Measurements from ENCODE around the genes WDR64 and AKT3.

GRCh38 chr1:239952740-239953327 is 138.8 kb upstream of the FMN2 start:
- RAMPAGE, long total RNA, result no peak
- RRBS, 2 experiments, result no CpG with 5 or more reads among the region's 7 CpGs
CAGE:
- cytosol, long polyA minus RNA, result no peak
- cytosol, long polyA plus RNA, result no peak
- long polyA plus RNA, result no peak
- nucleolus, long total RNA, result no peak
- nucleus, long polyA plus RNA, result no peak
- nucleus, long total RNA, result no peak

DNA sequence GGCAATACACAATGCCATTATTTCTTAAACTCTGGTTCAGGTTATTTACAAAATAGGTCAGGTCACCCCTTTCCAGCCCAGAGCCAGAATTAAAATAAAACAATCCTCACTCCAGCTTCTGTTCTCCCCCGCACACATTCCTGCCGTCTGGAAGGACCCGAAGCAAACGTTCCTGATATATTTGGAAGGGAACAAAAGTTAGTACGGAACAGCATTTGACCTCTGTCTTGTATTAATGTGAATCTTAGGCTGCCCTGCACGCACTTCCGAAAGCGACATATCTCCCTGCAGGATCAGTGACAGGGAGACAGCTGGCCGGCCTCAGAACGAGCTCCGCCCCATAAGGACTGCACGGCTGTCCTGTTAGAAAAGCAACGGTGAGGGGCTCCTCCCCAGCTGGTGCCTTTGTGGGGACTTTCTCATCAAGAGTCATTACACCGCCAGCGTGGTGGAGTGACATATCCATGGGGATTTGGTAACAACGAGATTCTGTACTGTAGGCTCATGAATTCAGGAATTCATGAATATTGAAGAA is 7.9 kb upstream of the GREM2 start:
- RAMPAGE, long total RNA, result no peak
- RRBS, 2 experiments, result no CpG with 5 or more reads among the region's 16 CpGs
CAGE:
- cytosol, long polyA minus RNA, result no peak
- cytosol, long polyA plus RNA, result no peak
- long polyA plus RNA, result no peak
- nucleolus, long total RNA, result no peak
- nucleus, long polyA plus RNA, result no peak
- nucleus, long total RNA, result no peak

DNA sequence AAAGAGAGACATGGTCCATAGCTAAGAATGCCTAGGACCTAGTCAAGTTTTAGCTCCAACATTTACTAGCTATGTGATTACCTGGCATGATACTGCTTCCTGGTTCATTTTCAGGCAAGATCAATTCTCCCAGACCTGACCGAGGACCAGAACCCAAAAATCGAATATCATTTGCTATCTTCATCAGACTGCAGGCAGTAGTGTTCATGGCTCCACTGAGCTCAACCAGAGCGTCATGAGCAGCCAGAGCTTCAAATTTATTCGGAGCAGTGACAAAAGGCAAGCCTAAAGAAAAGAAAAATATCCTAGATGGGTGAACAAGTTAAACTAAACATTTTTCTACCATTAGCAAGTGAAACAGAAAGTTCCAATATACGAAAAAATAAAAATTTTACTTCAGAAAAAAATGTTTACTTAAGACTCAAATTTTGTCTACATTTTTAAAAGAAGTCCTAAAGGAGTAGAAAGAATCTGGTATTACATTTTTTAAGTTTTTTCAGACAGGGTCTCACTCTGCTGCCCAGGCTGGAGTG is 15.5 kb downstream of the FH start:
- RAMPAGE, long total RNA, result no peak
- RRBS, 2 experiments, result no CpG with 5 or more reads among the region's 5 CpGs
CAGE:
- cytosol, long polyA minus RNA, result no peak
- cytosol, long polyA plus RNA, result no peak
- long polyA plus RNA, result no peak
- nucleolus, long total RNA, result no peak
- nucleus, long polyA plus RNA, result no peak
- nucleus, long total RNA, result no peak

GRCh38 chr1:241551570-241552720 is 19.8 kb downstream of the KMO start:
- RAMPAGE, long total RNA, result no peak
- RRBS, 2 experiments, result 33 to 39% methylated on average over 8 of the region's 27 CpGs
CAGE:
- cytosol, long polyA minus RNA, result no peak
- cytosol, long polyA plus RNA, result no peak
- long polyA plus RNA, result no peak
- nucleolus, long total RNA, result no peak
- nucleus, long polyA plus RNA, result no peak
- nucleus, long total RNA, result no peak

DNA sequence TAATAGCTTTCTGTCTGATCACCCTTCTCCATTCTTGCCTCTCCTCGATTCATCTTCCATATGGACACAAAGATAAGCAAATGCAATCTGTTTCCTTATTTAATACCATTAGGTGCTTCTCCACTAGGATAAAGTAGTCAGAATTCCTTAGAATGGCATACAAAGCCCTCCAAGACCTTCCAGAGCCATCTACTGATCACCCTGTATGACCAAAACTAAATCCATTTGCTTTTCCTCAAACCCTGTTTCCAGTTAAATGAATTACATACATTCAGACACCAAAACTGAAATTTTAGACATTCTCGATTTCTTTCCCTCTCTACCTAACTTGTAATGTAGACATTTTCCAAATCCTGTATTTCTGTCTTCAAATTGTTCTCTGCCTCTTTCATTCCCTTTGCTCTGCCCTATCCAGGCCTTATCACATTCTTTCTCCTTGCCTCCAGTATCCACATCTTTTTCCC is 16.8 kb downstream of the CHML start:
- RAMPAGE, long total RNA, result no peak
- RRBS, 2 experiments, result no CpG with 5 or more reads among the region's 2 CpGs
CAGE:
- cytosol, long polyA minus RNA, result no peak
- cytosol, long polyA plus RNA, result no peak
- long polyA plus RNA, result no peak
- nucleolus, long total RNA, result no peak
- nucleus, long polyA plus RNA, result no peak
- nucleus, long total RNA, result no peak

- RAMPAGE, long total RNA, result no peak
- RRBS, 2 experiments, result no CpG with 5 or more reads among the region's 3 CpGs
CAGE:
- cytosol, long polyA minus RNA, result no peak
- cytosol, long polyA plus RNA, result no peak
- long polyA plus RNA, result no peak
- nucleolus, long total RNA, result no peak
- nucleus, long polyA plus RNA, result no peak
- nucleus, long total RNA, result no peak
Measured at GRCh38 chr1:241652089-241652490, at the start of gene WDR64. Gene WDR64, plus strand, starts transcription at chr1:241652281.

DNA sequence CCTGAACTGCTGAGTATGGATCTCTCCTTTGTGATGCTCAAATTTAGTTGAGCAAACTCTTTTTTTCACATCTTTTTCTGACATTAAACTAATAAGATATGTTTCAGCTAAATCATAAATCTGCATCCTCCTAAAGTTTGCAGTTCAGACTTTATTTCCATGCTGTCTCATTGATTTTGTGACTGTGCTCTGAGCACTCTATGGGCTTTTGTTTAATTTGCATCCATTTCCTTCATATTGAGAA is 56.9 kb downstream of the WDR64 start:
- RAMPAGE, long total RNA, result no peak
CAGE:
- cytosol, long polyA minus RNA, result no peak
- cytosol, long polyA plus RNA, result no peak
- long polyA plus RNA, result no peak
- nucleolus, long total RNA, result no peak
- nucleus, long polyA plus RNA, result no peak
- nucleus, long total RNA, result no peak

DNA sequence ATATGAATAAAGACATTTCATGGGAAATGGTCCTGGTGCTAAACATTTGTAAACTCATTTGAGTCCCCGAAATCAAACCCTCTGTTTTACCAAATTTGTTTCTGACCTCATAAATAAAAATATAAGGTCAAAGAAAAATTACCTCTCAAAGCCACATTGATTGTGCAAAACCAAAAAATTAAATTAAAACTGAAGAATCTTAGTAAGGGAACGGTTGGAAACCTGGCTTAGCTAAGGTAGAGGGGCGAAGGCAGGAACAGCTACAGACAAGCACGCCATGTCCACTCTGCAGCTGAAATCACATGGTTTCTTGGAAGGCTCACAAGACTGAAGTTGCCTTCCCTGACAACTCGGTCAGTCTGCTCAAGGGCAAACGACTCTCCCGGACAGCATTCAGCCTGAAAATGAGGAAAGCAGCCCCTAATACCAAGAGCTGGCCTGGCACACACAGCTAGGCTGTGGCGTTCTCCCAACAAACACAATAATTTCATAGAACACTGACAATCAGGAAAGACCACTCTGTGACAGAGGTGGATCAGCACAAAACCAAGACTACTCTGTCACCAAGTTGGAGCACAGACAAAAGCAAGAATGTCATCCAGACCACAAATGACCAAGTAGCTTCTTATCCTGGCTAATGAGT is 22.7 kb upstream of the BECN2 start:
- RAMPAGE, long total RNA, result no peak
- RRBS, 2 experiments, result no CpG with 5 or more reads among the region's 8 CpGs
CAGE:
- cytosol, long polyA minus RNA, result no peak
- cytosol, long polyA plus RNA, result no peak
- long polyA plus RNA, result no peak
- nucleolus, long total RNA, result no peak
- nucleus, long polyA plus RNA, result no peak
- nucleus, long total RNA, result no peak

DNA sequence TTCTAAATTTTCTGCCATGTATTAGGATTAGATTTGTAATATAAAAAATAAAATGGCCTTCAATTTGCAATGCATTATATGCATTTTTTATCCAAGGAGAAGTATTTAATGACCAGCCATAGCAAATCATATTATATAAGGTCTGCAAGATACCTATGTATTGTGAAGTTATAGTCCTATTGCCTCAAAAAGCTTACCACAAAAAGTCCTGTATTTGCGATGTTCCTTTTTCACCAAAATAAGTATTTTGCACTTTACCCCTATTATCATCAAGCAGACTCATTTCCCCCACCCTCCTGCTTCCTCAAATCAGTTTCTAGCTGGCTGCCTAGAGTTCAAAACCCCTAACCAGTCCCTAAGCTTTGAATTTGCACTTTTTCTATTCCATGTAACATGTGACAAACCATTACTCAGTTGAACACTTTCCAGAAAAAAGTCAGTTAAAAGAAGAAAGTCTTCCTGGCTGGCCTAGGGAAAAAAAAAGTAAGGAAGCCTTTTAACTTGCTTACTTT is 8.3 kb downstream of the CEP170 start:
- RAMPAGE, long total RNA, result no peak
- RRBS, 2 experiments, result no CpG with 5 or more reads among the region's 1 CpG
CAGE:
- cytosol, long polyA minus RNA, result no peak
- cytosol, long polyA plus RNA, result no peak
- long polyA plus RNA, result no peak
- nucleolus, long total RNA, result no peak
- nucleus, long polyA plus RNA, result no peak
- nucleus, long total RNA, result no peak

DNA sequence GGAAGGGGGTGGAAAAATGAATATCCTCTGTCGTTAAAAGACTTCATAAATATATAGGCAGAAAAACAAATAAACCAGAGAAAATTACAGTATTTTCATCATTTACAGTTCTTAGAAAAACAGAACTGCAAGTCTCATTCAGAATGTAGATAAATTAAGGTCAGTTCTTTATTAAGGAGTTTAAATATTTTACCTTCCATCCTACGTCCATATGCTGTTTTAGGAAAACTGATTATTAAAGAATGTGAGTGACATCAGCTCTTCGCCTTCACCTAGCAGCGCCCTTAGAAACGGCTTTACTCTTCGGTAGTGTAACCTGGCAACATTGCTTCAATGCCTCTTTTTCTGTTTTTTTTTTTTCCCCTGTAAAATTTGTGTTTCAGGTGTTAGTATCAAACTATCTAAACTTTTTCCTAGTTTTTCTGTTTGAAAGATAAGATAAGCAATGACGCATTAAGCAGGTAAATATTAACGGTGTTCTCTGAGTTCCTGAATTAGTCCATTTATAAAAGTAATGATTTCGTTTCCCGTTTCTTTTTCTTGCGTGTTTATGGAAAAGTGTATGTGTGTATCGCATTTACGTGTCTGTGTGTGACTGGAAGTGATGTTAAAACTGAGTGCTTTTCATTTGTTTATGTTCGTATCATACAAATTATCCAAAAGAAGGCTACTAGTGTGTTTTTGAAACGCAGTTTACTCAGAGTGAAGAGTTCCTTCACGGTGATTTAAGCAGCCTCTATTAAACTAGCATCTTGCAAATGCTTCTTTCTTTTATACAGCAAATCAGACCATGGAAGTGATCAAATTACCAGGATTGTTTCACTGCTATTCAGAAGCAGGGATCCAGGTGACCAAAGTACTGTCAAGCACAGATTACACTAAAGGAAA is 138.9 kb downstream of the SDCCAG8 start:
- RAMPAGE, long total RNA, result no peak
- RRBS, 2 experiments, result no CpG with 5 or more reads among the region's 16 CpGs
CAGE:
- cytosol, long polyA minus RNA, result no peak
- cytosol, long polyA plus RNA, result no peak
- long polyA plus RNA, result no peak
- nucleolus, long total RNA, result no peak
- nucleus, long polyA plus RNA, result no peak
- nucleus, long total RNA, result no peak

- RAMPAGE, long total RNA, result no peak
- RRBS, 2 experiments, result no CpG with 5 or more reads among the region's 10 CpGs
CAGE:
- cytosol, long polyA minus RNA, result no peak
- cytosol, long polyA plus RNA, result no peak
- long polyA plus RNA, result no peak
- nucleolus, long total RNA, result no peak
- nucleus, long polyA plus RNA, result no peak
- nucleus, long total RNA, result no peak
Measured at GRCh38 chr1:243508173-243508606, 252.3 kb downstream of the SDCCAG8 start.

GRCh38 chr1:243850154-243850917 is at the start of gene AKT3:
Gene AKT3, minus strand, starts transcription at chr1:243850243.
- RAMPAGE, long total RNA, result no peak
- RRBS, 2 experiments, result under 1 to 4% methylated on average over 14 to 20 of the region's 89 CpGs
CAGE:
- cytosol, long polyA minus RNA, result no peak
- cytosol, long polyA plus RNA, result no peak
- long polyA plus RNA, result no peak
- nucleolus, long total RNA, result start-site peak on the minus strand at chr1:243850243-243850421, 6 reads
- nucleus, long polyA plus RNA, result no peak
- nucleus, long total RNA, result no peak

- RAMPAGE, long total RNA, result no peak
- RRBS, 2 experiments, result no CpG with 5 or more reads among the region's 9 CpGs
CAGE:
- cytosol, long polyA minus RNA, result no peak
- cytosol, long polyA plus RNA, result no peak
- long polyA plus RNA, result no peak
- nucleolus, long total RNA, result no peak
- nucleus, long polyA plus RNA, result no peak
- nucleus, long total RNA, result no peak
Measured at GRCh38 chr1:244163804-244164540, 112.9 kb downstream of the ZBTB18 start.

- RAMPAGE, long total RNA, result no peak
- RRBS, 2 experiments, result no CpG with 5 or more reads among the region's 17 CpGs
CAGE:
- cytosol, long polyA minus RNA, result no peak
- cytosol, long polyA plus RNA, result no peak
- long polyA plus RNA, result no peak
- nucleolus, long total RNA, result no peak
- nucleus, long polyA plus RNA, result no peak
- nucleus, long total RNA, result no peak
Measured at GRCh38 chr1:244186374-244187126, 135.5 kb downstream of the ZBTB18 start.

- RAMPAGE, long total RNA, result no peak
- RRBS, 2 experiments, result no CpG with 5 or more reads among the region's 9 CpGs
CAGE:
- cytosol, long polyA minus RNA, result no peak
- cytosol, long polyA plus RNA, result no peak
- long polyA plus RNA, result no peak
- nucleolus, long total RNA, result no peak
- nucleus, long polyA plus RNA, result no peak
- nucleus, long total RNA, result no peak
Measured at GRCh38 chr1:244336694-244337050, 15.8 kb upstream of the C1orf100 start.

- RAMPAGE, long total RNA, result no peak
- RRBS, 2 experiments, result no CpG with 5 or more reads among the region's 10 CpGs
CAGE:
- cytosol, long polyA minus RNA, result no peak
- cytosol, long polyA plus RNA, result no peak
- long polyA plus RNA, result no peak
- nucleolus, long total RNA, result no peak
- nucleus, long polyA plus RNA, result no peak
- nucleus, long total RNA, result no peak
Measured at GRCh38 chr1:244614134-244614961, 38.6 kb upstream of the DESI2 start.

- RAMPAGE, long total RNA, result no peak
- RRBS, 2 experiments, result no CpG with 5 or more reads among the region's 10 CpGs
CAGE:
- cytosol, long polyA minus RNA, result no peak
- cytosol, long polyA plus RNA, result no peak
- long polyA plus RNA, result no peak
- nucleolus, long total RNA, result no peak
- nucleus, long polyA plus RNA, result no peak
- nucleus, long total RNA, result no peak
Measured at GRCh38 chr1:244651832-244652314, 1.1 kb upstream of the DESI2 start.

DNA sequence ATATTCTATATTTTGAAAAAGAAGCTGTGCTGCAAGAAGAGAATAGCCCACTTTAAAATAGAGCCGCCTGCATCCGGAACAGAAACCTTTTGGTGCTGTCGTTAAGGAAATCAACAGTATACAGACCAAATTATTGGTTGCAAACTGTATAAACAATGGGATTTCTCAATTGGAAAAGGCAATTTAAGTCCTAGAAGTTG is 25.7 kb downstream of the DESI2 start:
- RAMPAGE, long total RNA, result no peak
- RRBS, 2 experiments, result no CpG with 5 or more reads among the region's 3 CpGs
CAGE:
- cytosol, long polyA minus RNA, result no peak
- cytosol, long polyA plus RNA, result no peak
- long polyA plus RNA, result no peak
- nucleolus, long total RNA, result no peak
- nucleus, long polyA plus RNA, result no peak
- nucleus, long total RNA, result no peak

- RAMPAGE, long total RNA, result no peak
- RRBS, 2 experiments, result no CpG with 5 or more reads among the region's 1 CpG
CAGE:
- cytosol, long polyA minus RNA, result no peak
- cytosol, long polyA plus RNA, result no peak
- long polyA plus RNA, result no peak
- nucleolus, long total RNA, result no peak
- nucleus, long polyA plus RNA, result no peak
- nucleus, long total RNA, result no peak
Measured at GRCh38 chr1:244839717-244839903, 4.2 kb downstream of the COX20 start.

DNA sequence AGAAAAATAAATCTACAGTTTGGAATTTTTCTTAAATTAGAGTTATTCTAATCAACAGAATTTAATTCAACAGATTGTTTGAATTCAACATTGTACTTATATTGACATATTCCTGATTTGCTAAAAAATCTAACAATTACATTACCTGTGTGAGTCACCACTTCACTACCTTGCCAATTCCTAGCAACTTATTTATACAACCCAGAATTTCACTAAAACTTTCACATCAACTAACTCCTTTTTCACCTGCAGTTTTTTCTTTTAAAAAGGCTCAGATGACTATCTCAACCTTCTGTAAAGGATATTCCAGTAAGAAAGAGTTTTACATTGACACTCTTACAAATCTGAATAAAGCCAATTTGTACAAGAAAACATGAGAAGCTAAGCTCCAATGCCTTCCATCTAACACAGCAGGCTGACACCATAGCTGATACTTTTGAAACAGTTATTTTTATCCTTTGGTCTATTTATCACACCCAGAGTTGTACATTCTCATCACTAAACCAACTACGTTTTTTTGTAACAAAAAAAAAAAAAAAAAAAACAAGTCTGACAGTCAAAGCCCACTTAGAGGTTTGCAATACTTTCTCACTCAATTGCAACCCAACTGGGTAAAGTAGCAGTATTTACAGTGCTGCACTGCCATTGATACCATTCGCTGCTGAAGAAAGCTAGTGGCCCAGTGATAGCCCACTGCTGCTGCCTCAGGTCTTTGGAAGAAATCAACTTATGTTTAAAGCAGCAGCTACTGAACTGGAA is 2.9 kb downstream of the HNRNPU start:
- RAMPAGE, long total RNA, result no peak
- RRBS, 2 experiments, result no CpG with 5 or more reads among the region's 2 CpGs
CAGE:
- cytosol, long polyA minus RNA, result no peak
- cytosol, long polyA plus RNA, result no peak
- long polyA plus RNA, result no peak
- nucleolus, long total RNA, result start-site peak on the minus strand centred at position 594 of the sequence, 80 bp wide, 202 reads
- nucleus, long polyA plus RNA, result no peak
- nucleus, long total RNA, result no peak